Frontal cortex (tissue), 2 donors: ENCODE measurements around a stretch of chr15.

- RAMPAGE, long total RNA = no peak
Observed at GRCh38 chr15:85088973-85089752, 107.5 kb downstream of the PDE8A start.

- RAMPAGE, long total RNA = no peak
Observed at GRCh38 chr15:85335436-85335975, 44.9 kb upstream of the AKAP13 start.

- RAMPAGE, long total RNA = no peak
Observed at GRCh38 chr15:85381571-85381799, 1.1 kb downstream of the AKAP13 start.

- RAMPAGE, long total RNA = no peak
Observed at GRCh38 chr15:85382326-85382824, 2.0 kb downstream of the AKAP13 start.

DNA sequence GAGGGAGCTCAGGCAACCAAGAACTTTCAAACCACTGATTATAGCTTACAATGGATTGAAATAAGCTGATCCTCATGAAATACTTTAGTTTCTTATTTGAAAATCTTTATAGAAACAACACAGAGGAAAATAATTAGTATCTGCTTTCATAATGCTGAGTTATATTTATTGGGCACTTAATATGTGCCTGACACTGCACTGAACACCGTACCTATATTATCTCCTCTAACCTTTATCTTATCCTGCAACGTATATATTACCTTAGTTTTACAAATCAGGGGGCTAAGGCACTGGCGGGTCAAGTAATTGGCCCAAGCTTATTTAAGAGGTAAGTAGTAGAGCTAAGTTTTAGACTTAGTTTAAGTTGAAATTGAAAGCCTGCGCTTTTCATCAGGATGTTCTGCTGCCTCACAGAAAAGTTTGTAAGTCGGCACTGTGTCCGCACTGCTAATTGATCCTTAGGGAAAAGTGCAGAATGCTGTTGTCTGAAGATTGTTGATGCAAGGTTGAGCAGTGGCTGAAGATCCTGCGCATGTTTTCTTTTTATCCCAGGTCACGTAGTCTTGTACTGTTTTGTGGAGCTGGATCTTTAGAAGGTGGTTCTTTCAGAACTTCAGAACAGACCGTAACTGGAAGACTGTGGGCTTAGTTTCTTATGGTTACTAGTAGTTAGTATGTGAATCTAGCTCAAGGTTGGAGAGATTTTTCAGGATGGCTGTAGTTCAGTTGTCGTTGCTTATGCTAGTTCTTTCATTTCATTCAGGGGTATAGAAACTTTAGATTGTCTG is 32.5 kb downstream of the AKAP13 start:
- RAMPAGE, long total RNA = no peak

DNA sequence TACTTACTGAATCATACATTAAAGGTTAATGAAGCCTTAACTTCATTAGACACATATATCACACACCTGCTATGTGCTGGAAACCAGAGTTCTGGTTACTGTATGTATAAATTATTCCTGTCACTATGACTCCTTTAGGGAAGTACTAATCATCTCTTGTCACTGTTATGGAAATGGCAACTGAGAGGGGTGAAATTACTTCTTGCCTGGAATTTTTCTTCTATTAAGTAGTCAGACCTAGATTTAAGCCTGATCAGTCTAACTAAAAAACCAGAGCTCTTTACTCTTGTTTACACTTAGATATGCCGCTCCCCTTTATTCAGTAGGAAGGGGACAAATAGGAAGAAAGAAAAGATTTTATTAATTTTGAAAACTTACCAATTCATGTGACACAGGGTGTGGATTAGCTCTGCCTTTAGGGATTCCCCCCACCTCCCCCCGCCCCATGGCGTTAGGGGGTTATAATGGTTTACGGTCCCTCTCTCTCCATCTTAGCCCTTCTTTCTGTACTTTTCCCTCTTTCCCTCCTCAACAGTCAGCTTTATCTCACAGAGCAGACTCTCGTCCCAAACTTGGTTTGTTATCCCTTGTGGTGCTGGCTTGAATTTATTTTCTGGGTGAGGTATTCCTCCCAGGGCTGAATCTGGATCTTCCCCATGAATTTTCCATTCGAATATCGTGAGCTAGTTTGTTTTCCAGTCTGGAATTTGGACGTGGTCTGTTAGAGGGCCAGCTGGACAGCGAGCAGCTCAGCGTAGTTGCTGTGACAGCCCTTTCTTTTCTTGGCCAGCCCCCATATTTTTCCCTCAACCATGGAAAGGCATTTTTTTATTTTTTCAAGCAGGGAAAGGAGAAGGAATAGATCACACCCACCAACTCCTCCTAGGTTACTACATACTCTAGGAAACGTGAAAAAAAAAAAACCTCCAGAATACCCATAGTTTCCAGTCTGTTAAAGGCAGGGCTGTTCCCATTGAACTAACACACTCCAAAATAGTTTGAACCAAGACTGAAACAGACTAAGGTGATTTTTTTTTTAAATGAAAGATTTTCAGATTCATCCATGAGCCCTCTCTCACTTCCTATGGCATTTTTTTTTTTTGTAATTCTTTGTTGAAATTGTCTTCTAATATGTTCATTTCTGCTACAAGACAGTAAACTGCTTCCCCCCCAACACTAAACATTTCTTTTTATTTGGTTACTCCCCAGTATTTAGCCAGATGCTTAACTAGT is 152.2 kb downstream of the KLHL25 start:
- RAMPAGE, long total RNA = no peak

GRCh38 chr15:85655179-85655825 is 139.4 kb downstream of the KLHL25 start:
- RAMPAGE, long total RNA = no peak

GRCh38 chr15:85706650-85707535 is 87.8 kb downstream of the KLHL25 start:
- RAMPAGE, long total RNA = no peak

GRCh38 chr15:85743185-85743455 is 51.6 kb downstream of the KLHL25 start:
- RAMPAGE, long total RNA = no peak

DNA sequence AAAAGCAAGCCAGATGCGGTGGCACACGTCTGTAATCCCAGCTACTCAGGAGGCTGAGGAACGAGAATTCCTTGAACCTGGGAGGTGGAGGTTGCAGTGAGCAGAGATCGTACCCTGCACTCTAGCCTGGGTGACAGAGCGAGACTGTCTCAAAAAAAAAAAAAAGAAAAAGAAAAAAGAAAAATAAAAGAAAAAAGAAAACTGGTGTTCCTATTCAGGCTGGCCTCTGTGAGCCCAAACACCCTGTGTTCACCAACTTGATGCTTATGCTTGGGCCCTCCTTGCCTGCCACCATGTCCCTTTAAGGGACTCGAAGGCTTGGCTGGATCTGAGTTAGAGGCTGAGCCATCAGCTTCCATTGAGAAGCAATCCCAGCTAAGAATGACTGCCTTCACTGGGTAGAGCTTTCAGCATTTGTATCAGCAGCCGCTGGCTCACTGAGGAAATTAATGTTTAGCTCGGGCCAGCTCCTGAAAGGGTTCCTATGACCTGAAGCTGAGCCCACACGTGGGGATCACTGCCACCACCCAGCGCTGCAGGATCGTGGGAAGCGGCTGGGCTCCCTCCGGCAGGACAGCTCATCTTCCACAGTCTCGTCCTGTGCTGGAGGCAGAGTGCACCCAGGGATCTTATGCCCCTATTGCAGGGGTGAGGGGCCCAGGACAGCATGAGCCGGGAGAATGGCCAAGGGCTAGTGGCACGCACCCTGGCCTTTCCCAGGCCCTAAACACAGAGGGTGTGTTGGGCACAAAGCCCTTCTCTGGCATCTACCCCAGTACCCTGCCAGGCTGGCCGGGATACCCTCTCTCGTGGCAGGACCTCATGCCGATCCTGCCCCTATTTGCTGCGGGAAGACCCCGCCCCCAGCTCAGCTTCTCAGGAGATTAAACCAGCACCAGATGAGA is 28.8 kb downstream of the KLHL25 start:
- RAMPAGE, long total RNA = no peak

- RAMPAGE, long total RNA = no peak
Observed at GRCh38 chr15:85778231-85778967, 16.3 kb downstream of the KLHL25 start.

DNA sequence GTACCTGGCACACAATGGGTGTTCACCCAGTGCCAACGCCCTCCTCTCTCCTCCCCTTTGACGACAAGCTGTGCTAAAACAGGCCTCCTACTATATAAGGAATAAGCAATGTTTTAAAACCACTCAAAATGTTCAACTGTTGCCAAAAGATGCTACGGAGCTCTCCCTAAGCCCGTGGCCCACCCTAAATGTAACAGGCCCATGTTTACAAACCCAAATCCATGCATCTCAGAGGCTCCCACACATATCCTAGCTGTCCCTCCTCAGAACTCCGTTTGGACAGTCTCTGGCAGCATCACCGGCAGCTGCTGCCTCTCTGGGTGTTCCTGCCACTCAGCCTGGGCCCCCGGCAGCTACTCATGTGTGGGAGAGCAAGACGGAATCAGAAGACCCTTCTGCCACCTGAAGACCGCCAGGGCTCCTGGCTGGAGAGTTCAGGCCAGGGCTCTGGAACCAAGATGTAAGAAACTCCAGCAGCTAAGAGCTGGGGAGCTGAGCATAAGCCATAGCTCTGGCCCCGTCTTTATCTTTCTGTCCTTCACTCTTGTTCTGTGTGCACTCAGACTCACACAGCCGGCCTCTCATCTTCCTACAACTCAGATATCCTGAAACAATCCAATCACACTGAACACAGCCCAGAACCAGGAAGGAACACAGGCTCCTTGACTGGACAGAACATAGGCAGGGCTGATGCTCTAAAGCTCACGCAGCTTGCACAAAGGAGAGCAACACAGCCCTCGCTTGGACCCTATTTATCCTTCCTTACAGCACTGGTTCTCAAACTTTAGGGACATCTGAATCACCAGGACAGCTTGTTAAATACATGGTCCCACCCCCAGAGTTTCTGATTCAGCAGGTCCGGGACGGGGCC is 65.4 kb downstream of the MRPL46 start:
- RAMPAGE, long total RNA = no peak

- RAMPAGE, long total RNA = no peak
Observed at GRCh38 chr15:88496747-88497847, 29.6 kb downstream of the MRPS11 start.

DNA sequence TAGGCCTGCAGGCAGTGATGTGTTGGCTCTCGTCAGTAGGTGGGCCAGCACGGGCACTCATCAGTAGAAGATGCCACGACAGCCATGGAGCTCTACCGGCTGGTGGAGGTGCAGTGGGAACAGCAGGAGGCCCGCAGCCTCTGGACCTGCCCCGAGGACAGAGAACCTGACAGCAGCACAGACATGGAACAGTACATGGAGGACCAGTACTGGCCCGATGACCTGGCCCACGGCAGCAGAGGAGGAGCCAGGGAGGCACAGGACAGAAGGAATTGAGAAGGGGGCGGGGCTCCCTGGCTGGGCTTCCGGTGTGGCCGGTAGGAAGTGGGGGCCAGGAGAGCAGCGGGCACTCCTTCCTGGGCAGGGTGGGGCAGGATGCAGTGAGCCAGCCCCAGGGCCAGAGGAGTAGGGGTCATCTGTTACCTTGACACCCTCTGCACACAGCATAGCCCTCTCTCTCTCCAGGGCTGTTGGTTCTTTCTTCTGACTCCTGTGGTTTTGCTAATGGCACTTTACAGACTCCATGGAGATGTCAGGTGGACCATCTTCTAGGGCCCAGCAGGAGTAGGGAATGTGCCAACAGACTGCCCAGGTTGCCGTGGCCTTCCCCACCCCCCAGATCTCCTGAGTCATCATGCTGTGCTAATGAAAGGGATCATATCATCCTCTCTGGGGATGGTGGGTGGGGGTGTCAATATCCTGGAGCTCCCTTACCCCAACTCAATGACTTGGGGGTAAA is 8.6 kb upstream of the ISG20 start:
- RAMPAGE, long total RNA = no peak

- RAMPAGE, long total RNA = no peak
Observed at GRCh38 chr15:88649785-88650251, 11.0 kb downstream of the ISG20 start.

DNA sequence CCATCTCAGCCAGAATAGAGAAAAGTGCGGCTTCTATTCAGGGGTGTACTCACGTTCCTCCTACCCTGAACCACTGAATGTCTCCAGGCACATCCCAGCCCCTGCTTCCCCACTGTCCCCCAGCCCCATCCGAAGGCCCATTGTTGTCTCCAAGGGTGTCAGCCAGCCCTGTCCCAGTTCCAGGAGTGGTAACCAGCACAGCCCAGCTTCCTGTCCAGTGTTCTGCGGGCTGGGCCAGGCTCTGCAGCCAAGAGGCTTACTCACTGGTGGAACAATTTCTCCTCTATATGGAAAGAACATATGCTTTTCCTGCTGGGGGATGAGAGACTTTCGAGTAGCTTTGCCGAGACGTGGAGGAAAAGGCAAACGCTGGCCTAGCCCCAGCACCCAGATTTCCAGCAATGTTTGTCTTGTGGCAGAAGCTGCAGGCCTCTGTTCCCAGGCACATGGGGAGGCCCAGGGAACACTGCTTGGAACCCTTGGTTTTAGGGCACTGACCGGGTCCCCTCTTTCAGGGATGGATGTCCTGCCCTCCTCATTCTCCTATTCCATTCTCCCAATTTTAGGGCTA is 20.8 kb downstream of the ISG20 start:
- RAMPAGE, long total RNA = no peak

DNA sequence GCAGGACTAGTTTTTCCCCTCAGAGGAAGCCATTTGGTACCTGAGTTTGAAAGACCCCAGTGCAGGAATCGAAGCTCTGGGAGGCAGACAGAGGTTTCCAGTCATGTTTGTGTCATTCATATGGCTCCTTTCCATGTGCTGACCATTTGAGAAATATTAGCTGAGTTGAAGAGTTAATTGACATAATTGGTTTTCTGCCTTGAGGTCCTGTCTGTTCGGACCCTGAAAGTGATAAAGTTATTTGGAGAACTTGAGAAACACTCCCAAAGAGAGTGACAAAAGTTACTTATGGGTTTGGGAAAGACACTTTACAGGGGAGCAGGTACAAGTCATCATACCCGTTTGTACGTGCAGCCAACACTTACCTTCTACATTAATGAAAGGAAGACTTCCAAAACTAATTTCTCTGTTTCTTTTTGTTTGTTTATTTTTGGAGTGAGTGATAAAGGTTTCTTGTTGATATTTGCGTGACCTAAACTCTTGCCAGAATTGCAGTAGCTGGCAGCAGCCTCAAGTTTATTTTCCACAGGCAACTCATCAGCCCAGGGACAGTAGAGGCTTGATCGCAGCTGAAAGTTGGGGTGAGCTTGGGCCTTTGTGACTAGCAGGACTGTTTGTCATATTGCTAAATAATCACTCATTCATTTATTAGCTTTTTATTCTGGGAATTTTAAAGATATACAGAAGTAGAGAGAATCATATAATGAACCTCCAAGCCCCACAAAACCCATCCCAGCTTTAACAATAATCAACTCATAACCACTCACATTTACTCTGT is 8.4 kb downstream of the ABHD2 start:
- RAMPAGE, long total RNA = no peak

- RAMPAGE, long total RNA = no peak
Observed at GRCh38 chr15:89101099-89101547, 12.9 kb downstream of the ABHD2 start.

DNA sequence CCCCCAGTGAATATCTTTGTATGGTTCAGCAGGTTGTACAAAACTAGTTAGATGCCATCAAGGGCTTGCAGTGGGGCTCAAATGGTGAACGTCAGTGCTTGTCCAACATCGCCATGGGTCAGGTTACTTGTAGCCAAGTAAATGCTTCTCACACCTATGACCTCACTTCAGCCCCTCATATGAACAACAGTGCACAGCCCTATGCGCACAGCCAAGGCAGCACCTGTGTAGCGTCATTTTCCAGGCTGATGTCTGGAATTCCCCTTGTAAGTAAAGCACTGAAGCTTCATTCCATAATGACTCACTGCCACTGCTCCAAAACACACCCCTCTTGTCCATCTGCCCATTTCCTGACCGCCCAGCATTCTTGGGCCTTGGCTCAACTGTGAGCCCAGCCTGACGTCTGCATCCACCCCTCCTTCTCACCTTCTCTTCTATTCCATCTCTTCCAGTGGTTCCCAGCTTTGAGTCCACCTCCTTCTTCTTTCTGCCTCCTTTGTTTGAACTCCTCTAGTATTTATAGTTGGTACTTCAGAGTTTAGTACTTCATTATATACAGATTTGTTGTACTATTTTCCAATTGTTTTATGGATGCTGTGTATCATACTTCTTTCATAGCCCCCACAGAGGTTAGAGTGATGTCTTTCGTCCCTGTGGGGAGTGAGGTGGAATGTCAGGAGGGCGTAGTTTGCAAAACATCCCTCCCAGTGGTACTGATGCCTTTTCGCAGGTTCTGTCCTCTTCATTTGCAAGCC is 13.7 kb downstream of the ABHD2 start:
- RAMPAGE, long total RNA = no peak

- RAMPAGE, long total RNA = no peak
Observed at GRCh38 chr15:89116090-89116898, 28.0 kb downstream of the ABHD2 start.